ENCODE measurements around the genes SRL, CDIP1 and ZNF500.

- RRBS = no CpG with 5 or more reads among the region's 12 CpGs
Observed at GRCh38 chr16:4080970-4081463, 35.2 kb downstream of the ADCY9 start.

- RRBS = no CpG with 5 or more reads among the region's 11 CpGs
Observed at GRCh38 chr16:4143346-4143809, 27.1 kb upstream of the ADCY9 start.

GRCh38 chr16:4184787-4185149 is 57.1 kb downstream of the SRL start:
- RRBS = no CpG with 5 or more reads among the region's 6 CpGs

DNA sequence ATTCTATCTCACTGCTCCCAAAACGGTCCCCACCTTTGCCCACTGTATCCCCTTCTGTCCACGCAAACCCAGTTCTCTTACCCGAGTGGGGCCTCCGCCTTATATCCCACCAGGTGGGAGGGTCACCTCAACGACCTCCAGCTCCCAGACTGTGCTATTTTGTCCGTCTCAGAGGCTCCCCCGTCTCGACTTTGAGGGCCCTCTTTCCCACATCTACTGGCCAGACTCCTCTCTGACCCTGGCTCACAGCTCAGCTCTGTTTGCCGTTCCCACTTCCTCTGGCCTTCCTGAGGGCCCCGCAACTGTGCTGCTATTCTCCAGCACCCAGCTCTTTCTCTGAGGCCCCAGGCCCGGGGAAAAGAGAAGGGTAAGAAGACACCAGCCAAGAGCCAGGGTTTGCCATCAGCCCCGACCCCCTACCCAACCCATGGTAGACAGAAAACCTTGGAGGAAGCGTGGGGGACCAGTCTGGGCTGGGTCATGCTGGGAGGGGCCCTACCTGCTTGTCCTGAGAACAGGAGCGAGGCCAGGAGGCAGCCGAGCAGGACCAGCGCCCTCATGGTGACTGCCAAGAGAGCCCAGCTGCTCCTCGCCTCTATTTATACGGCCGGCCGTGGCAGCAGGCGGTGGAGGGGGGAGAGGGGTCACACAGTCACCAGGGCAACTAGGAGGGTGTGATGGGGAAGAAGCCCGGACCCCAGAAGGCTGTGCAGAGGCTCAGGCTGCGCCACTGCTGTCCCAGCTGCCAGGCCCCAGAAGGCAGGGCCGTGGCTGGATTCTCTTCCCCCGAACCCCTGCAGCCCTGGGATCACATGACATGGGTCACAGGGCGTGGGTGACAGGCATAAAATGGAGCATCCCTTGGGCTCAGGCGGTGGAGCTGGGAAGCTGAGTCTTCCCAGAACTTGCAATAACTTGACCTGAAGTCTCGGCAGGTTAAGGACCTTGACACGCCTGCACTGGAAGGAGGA is at the start of gene SRL:
Gene SRL (minus strand): TSS at position 573 of the 971 bp plus-strand sequence.
- RRBS = no CpG with 5 or more reads among the region's 29 CpGs

DNA sequence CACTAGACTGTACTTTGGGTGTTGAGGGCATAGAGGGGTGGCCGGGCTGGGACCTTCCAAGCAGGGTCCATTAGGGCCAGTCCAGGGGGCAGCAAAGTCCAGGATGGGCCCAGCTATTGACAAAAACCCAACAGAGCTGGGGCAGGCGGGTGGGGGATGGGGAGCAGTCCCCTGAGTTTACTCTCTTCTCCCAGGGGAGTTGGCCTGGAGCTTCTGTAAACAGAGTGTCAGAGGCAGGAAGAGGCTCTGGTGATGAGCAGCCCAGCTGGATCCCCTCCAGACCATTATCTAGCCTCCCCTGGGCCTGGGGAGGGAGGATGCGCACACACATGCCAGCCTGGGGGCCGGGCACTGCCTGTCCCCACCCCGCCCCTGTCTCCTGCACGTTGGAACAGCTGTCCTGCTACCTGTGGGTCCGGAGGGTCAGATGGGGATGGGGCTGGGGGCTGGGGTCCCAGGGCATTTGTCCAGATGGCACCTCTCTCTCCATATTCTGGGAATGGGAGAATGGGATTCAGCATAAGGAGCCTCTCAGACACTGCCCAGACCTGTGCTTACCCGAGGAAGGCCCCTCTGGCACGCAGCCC is 1.4 kb downstream of the VASN start:
- RRBS = 1% methylated on average over 4 of the region's 9 CpGs

GRCh38 chr16:4380614-4381653 is 9.3 kb downstream of the VASN start:
- RRBS = 93% methylated on average over 3 of the region's 57 CpGs

DNA sequence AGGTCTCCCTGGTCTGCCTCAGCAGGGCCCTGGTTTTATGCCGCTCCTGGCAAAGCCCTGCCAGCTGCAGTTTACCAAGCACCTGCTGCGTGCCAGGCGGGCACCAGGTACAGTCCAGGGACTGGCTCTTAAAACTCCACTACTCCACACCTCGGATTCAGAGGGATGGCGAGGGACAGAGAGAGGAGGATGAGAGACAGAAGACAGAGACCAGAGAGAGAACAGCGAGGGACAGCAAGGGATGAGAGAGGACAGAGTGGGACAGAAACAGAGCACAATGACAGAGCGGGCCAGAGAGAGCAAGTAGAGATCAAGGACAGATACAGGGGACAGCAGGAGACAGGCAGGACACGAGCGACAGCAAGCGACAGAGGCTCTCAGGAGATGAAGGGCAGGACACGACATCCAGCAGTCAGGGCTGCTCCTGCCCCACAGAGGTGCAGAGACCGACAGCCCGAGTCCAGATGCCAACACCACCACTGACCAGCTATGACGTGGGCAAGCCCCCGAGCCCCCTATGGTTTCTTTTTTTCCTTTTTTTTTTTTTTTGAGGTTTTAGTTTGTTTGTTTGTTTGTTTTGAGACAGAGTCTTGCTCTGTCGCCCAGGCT is 14.9 kb downstream of the CORO7 start:
- RRBS = no CpG with 5 or more reads among the region's 16 CpGs

DNA sequence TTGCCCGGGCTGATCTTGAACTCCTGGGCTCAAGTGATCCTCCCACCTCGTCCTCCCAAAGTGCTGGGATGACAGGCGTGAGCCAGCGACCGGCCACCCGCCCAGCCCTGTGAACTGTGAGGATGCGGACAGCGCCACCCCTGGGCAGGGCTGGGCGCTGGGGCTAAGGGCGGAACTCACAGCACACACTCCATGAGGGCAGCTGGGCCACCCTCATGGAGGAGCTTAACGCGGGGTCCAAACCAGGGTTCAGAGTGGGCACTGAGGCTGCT is 14.0 kb downstream of the CORO7 start:
- RRBS = no CpG with 5 or more reads among the region's 12 CpGs

DNA sequence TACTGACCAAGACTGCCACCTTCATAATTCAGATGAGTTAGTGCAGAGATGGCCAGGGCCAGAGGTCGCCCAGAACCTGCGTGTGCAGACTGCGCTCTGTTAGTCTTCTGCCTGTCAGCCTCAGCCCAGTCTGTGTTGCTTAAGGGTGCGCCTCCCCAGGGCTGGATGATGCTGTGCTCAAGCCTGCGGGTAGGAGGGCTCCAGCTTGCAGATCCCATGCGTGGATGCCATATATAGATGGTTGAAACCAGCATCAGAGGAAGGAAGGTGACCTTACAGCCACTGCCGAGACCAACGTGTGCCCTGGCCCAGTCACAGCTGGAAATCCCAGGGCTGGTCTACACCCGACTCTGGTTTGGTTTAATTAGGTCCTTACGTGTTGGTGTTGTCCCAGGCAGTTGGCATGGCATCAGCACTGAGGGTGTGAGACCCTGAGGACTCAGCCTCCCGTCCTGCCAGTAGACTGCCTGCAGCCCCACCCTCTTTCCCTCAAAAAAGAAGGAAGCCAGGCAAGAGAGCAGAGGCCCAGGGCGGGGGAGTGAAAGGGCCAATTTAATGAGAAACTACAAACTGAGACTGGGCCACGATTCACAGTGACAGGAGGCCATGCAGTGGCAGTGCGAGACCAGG is 27.7 kb downstream of the CDIP1 start:
- RRBS = no CpG with 5 or more reads among the region's 14 CpGs

GRCh38 chr16:4534180-4534898 is 4.2 kb downstream of the CDIP1 start:
- RRBS = no CpG with 5 or more reads among the region's 14 CpGs

DNA sequence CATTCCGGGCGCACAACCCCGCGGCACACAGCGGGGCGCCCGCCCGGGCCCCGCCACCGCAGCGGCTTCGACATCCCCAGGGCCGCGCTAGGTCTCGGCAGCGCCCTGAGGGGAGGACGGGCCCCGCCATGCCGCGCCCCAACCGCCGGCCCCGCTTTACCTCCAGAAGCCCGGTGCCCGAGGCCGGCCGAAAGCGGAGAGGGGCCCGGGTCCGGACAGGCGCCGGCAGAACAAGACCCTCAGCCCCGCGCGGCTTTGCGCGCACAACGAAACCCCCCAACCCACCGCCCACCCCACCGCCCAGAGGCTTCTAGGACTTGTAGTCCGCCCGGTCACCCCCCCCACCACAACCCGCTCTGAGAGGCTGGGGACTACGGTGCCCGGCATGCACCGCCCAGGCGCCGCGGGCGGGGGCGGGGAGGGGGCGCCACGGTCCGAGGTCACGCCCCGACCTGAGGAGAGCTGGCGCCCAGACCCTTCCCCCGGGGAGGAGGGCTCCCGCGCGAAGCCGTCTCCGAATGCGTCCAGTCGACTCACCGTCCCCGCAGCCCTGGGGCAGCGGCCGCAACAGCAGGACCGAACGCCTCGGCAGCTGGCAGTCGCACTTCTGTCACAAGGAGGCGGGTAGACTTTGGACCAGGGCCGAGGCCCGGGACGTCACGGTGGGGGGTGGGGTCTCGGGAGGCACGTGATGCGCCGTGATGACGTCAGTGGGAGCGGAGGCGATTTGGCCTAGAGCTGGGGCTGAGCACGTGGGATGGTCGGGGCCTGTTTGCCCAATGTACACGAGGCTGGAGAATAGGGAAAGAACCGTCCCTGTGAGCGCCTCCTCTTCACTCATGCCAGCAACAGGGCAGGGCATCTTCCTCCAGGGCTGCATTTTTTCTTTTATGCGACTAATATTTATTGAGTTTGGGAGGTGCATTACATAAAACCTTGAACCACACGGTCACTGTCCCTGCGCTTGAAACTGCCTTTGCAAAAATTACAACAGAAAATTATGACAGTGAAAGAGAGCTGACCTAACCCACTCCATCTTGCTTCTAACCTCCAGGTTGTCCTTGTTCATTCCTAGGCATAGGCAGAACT is at the start of gene CDIP1:
Gene CDIP1 (minus strand): TSS at position 609 of the 1,089 bp plus-strand sequence.
- RRBS = 2% methylated on average over 36 of the region's 93 CpGs

GRCh38 chr16:4615764-4616402 is 1.2 kb upstream of the UBALD1 start:
- RRBS = 2% methylated on average over 10 of the region's 39 CpGs

DNA sequence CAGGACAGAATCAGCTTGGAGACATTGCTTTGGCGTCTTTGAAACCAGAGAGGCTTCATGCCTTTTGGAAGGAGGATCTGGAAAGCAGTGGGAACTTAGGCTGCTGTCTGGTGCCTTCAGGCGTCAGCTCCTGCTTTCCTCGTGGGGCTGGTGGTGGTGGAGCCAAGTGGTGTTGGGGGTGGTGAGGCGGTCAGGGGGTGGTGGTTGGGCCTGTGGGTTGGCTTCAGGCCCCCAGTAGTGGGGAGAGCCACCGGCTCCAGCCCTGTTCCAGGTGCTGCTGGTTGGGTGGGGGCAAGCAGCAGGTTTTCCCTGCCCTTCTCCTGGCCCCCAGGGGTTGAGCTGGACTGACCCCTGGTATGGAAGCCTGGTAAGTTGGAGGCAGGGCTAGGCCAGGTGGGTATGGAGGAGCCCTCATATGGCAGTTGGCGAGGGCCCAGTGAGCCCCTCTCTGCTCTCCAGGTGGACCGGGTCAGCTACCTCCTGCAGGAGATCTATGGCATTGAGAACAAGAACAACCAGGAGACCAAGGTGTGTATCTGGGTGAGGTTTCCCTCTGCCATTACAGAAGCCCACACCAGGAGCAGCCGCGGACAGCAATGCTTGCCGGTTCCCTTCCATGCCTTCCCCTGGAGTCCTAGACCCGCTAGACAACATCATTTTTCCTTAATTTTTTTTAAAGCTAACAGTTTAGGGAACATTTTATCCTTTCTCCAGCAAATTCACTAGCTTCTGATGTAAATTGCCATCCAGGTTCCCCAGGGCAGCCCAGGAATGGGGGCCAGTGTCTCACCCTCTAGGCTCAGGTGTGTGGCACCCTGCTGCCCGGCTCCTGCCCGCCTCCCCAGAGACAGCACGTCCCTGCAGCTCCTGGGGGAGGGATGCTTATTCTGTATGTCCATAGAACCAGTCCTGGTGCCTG is 22.2 kb upstream of the NUDT16L1 start:
- RRBS = no CpG with 5 or more reads among the region's 14 CpGs

GRCh38 chr16:4681941-4682513 is 11.3 kb upstream of the NUDT16L1 start:
- RRBS = no CpG with 5 or more reads among the region's 37 CpGs

GRCh38 chr16:4692550-4693270 is 652 bp upstream of the NUDT16L1 start:
- RRBS = 6% methylated on average over 5 of the region's 27 CpGs

DNA sequence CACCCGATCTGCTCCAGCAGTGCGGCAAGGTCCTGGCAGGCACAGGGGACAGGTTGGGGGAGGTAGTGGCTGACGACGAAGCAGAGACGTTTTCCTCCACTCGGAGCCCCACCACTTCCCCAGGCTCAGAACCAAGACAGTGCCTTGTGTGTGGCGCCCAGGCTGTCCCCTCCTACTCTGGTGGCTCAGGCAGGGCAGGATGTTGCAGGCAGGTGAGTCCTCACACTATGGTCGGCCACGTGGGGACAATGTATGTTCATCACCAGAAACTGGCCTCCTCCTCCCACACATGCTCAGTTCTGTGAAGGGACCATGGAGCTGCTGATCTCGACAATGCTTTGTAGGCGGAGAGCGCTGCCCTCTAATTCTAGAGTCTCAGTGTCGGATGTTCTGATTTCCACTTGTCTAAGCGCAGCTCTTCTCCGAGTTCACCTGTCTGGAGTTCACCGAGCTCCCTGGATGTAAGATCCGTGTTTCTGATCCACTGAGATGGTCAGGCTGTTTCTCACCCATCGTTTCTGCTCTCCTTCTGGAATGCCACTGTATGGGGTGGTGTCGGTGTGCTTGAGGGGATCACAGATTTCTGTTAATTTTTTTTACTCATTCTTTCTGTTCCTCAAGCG is 5.9 kb downstream of the NUDT16L1 start:
- RRBS = no CpG with 5 or more reads among the region's 20 CpGs

DNA sequence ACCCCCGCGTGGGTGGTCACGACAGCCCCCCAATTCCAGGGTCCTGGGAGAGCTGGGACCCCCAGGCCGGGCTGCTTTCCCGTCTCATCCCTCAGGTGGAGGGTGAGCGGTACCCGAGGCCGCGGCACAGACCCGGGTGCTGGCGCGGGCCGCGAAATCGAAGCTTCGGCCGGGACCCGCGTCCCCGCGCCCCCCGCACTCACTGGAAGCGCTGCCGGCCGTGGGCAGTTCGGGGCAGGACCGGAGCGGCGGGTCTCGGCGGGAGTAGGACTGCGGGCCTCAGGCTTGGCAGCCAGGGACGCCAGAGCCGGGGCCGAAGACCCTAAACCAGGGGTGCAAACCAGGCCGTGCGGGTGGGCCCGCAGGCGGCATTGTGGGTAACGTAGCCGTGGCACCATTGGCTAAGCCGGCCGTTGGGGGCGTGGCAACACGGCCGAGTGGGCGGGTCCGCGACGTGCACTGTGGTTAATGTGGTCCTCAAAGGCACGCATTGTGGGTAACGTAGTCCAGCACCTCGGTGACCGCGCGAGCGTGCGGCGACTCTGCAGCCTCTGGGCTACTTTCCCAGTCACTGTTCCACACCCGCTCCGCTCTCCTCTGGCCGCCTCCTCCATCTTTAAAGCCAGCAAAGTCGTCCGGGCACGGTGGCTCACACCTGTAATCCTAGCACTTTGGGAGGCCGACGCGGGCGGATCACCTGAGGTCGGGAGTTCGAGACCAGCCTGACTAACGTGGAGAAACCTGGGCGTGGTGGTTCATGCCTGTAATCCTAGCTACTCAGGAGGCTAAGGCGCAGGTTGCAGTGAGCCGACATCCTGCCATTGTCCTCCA is at the start of gene ZNF500:
Gene ZNF500 (minus strand): TSS at position 349 of the 831 bp plus-strand sequence.
- RRBS = 1% methylated on average over 33 of the region's 75 CpGs

- RRBS = 1% methylated on average over 15 of the region's 48 CpGs
Observed at GRCh38 chr16:4768520-4769243, 1.7 kb upstream of the ZNF500 start.

GRCh38 chr16:4800319-4801401 is 1.8 kb downstream of the ROGDI start:
- RRBS = 77% methylated on average over 7 of the region's 28 CpGs

DNA sequence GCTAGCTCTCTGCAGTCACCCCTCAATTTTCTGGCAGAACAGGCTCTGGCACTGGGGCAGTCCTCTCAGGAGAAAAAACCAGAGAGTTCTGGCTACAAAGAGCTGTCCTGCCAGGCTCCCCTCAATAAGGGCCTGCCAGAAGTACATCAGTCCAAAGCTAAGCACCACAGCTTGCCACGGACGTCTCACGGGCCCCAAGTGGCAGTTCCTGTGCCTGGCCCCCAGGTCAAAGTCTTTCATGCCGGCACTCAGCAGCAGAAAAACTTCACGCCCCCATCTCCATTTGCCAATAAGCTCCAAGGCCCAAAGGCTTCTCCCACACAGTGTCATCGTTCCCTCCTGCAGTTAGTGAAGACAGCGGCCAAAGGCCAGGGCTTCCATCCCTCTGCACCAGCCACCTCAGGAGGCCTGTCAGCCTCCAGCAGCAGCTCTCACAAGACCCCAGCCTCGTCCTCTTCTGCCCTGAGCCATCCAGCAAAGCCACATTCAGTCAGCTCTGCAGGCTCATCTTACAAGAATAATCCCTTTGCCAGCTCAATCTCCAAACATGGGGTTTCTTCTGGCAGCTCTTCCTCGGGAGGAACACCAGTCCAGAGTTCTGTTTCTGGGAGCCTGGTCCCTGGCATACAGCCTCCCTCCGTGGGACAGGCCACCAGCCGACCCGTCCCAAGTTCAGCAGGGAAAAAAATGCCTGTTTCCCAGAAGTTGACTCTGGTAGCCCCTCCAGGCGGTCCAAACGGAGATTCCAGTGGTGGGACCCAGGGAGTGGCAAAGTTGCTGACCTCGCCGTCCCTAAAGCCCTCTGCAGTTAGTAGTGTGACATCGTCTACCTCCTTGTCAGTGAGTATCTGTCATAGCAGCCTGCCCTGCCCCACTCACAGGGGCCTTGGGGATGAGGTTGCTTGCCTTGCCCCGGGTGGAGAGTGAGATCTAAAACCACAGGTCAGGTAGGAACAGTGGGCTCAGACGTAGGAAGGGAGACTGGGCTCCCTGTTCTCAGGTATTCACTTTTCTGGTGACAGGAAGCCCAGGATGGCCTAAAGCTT is 27.6 kb downstream of the UBN1 start:
- RRBS = no CpG with 5 or more reads among the region's 19 CpGs